ENCODE results near the gene UBP1.

DNA sequence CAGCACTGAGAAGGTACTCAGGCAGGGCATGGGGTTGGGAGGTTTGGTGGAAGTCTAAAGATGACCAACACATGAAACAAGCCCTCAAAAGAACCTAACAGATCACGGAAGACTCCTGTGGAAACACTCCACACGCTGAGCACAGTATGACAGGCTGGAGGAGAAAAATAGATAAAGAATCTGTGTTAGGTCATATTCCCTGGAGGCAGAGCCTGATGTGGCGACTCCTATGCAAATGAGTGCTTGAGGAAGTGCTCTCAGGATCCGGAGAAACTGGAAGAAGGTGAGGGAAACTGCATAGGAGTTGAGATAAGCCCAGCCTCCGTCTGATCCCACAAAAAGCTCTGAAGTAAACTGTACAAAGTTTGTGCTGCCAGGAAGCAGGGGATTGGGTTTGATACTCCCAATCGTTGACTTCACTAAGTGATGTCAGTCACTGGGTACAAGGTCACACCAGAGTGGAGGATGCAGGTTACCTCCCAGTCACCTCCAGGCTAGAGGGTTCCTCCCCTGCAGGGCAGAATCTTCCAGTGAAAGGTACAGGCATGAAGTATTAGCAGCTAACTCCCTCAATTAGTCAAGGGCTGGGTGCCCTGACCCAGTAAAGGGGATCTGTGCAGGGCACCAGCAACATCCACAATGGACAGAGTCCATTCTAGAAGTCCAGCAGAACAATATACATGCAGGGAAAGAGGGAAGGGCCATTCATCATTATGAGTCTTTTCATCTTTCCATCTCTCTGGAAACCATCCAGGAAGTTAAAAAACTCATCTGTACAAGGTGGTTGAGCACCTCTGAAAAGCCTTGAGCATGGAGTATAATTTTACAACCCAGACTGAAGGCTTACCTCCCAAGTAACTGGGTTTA is 33.3 kb downstream of the OSBPL10 start:
- PRO-cap, 3 experiments = no peak in any of the 3 experiments
- RAMPAGE, long total RNA = no peak

- PRO-cap, 3 experiments = peak in 1 of 3 experiments; most common plus-strand start chr3:32107305 (in 1); most common minus-strand start chr3:32107267 (in 1)
- RAMPAGE, long total RNA = no peak
Observed at GRCh38 chr3:32106791-32107397, 474 bp downstream of the GPD1L start.

GRCh38 chr3:32109348-32109866 is 3.0 kb downstream of the GPD1L start:
- PRO-cap, 3 experiments = no peak in any of the 3 experiments
- RAMPAGE, long total RNA = no peak

DNA sequence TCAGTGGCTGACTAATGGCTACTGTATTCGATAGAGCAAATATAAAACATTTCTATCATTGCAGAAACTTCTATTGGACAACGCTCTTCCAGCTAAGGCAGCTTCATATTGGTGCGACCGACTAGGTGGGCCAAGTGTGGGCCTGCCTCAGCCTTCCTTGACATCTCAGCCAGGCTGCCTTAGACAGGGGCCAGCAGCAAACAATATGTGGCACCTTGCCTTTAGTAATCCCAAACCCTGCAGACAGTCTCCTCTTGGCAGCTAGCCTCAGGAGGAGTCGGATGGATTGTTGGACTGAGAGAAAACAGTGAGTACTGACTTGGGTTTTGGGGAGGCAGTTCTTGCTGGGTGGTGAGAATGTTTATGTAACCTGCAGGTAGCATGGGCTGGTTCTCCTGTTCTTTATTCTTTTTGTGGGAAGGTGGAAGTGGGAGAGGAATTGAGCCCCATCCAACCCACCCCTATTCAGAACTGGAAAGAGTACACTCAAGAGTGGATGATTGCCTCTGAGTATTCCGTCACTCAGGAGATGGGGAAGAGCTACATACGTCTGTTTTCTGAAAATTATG is 47.1 kb downstream of the GPD1L start:
- PRO-cap, 3 experiments = no peak in any of the 3 experiments
- RAMPAGE, long total RNA = no peak

- PRO-cap, 3 experiments = no peak in any of the 3 experiments
- RAMPAGE, long total RNA = no peak
Observed at GRCh38 chr3:32253290-32253489, 14.7 kb downstream of the CMTM8 start.

DNA sequence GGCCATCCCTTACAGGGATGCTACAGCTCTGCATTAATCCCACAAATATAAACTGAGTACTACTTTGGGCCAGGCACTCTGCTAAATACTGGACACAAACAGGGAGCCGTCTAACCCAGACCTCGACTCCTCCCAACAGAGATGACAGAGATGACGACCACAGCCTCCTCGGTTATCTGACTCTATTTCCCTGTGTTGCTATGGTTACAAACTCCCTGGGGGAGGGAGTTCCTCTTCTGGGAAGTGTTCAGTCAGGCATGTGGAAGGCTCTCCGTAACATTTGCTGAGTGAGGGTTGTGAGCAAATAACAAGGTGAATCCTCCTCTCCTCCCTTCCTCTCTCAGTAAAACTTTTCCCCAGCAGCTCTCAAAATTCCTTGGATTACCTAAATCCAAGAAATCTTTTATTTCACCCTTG is 6.7 kb upstream of the CMTM7 start:
- PRO-cap, 3 experiments = no peak in any of the 3 experiments
- RAMPAGE, long total RNA = no peak

- PRO-cap, 3 experiments = no peak in any of the 3 experiments
- RAMPAGE, long total RNA = no peak
Observed at GRCh38 chr3:32428360-32428843, 36.7 kb downstream of the CMTM7 start.

- PRO-cap, 3 experiments = peak in 3 of 3 experiments; most common plus-strand start chr3:33439760 (in 1); most common minus-strand start chr3:33440381 (in 3)
- RAMPAGE, long total RNA = no peak
Observed at GRCh38 chr3:33439729-33440699, at the start of gene UBP1. UBP1 (minus strand) TSS chr3:33440405.

GRCh38 chr3:33592999-33593717 is 124.9 kb downstream of the CLASP2 start:
- PRO-cap, 3 experiments = no peak in any of the 3 experiments
- RAMPAGE, long total RNA = no peak

GRCh38 chr3:33925461-33925819 is 127.0 kb downstream of the PDCD6IP start:
- PRO-cap, 3 experiments = no peak in any of the 3 experiments
- RAMPAGE, long total RNA = no peak

DNA sequence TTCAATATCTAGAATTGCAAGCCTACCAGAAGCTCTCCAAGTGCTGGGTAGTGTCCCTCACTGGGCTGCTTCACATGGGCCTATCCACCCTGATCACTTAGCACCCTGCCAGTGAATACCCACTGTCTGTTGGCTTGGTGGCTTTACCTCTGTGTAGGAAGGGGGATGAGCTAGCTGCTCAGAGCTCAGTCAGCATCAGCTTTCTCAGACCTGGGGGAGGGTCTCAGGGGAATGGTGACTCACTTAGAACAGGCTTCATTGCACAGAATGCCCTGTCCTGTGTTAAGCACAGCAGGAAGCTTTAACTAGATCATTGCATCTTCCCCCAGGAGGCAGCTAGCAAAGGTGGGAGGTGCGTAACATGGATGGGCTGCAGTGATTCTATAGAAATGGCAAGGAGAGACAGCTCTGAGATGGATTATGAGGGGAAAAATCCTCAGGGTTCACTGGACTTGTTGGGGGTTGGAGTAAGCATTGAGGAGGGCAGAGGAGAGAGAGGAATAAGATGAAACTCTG is 209.8 kb downstream of the PDCD6IP start:
- PRO-cap, 3 experiments = no peak in any of the 3 experiments
- RAMPAGE, long total RNA = no peak

DNA sequence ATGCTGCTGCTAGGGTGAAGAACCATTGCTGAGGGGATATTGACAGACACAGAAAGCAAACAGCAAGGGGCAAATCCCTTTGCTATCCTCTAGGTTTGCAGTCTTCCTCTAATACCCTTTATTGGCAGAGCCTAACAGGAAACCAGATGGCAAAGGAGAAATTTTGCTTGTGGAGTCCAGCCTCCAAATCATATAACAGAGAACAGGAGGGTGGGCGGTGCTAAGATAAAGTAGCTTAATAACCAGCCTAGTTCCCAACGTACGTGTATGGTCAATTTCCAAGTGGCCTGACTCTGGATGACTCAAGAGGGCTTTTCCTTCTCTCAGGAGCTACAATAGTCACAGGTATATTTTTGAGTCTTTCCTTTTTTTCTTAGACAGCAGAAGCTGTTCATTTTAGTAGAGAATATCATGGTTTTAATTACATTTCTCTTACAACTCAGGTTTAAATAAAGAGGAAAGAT is 404.6 kb downstream of the PDCD6IP start:
- PRO-cap, 3 experiments = no peak in any of the 3 experiments
- RAMPAGE, long total RNA = no peak

DNA sequence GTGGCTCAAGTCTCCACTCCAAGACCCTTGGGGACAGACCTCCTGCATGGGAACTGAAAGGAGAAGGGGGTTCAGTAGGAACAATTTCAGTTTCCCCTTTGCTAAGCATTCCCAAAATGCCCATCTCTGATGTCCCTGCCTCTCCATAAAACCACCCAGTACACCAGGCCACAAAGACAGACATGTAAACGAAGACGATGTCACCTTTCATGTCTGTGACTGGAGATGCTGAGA is 146.1 kb downstream of the DCLK3 start:
- PRO-cap, 3 experiments = no peak in any of the 3 experiments
- RAMPAGE, long total RNA = no peak

GRCh38 chr3:36856791-36857949 is 87.7 kb downstream of the TRANK1 start:
- PRO-cap, 3 experiments = no peak in any of the 3 experiments
- RAMPAGE, long total RNA = no peak

GRCh38 chr3:36906496-36907121 is 38.2 kb downstream of the TRANK1 start:
- PRO-cap, 3 experiments = no peak in any of the 3 experiments
- RAMPAGE, long total RNA = no peak

- PRO-cap, 3 experiments = no peak in any of the 3 experiments
- RAMPAGE, long total RNA = no peak
Observed at GRCh38 chr3:36982401-36983467, 10.2 kb downstream of the EPM2AIP1 start.

- PRO-cap, 3 experiments = no peak in any of the 3 experiments
- RAMPAGE, long total RNA = no peak
Observed at GRCh38 chr3:37031211-37031607, 37.9 kb downstream of the MLH1 start.

GRCh38 chr3:37325337-37326249 is 82.5 kb downstream of the GOLGA4 start:
- PRO-cap, 3 experiments = no peak in any of the 3 experiments
- RAMPAGE, long total RNA = no peak

DNA sequence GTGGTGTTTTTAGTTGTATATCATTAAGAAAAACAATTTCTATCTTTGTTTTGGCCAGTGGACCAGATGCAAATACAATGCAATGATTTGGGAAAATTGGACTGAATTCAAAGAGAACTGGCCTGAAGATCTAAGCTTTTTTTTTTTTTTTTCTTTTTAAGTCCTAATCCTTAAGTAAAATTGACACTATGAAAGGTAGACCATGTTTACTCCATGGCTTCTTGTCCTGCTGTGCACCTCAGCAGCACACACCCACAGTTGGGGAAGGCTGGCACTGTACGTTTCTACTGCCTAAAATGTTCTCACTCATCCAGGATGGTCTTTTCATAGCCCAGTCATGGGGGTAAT is 92.5 kb downstream of the GOLGA4 start:
- PRO-cap, 3 experiments = no peak in any of the 3 experiments
- RAMPAGE, long total RNA = no peak

- PRO-cap, 3 experiments = no peak in any of the 3 experiments
- RAMPAGE, long total RNA = no peak
Observed at GRCh38 chr3:37556638-37557109, 104.7 kb downstream of the ITGA9 start.